Natural killer cell (primary cell): ENCODE measurements around a stretch of chr5.

DNA sequence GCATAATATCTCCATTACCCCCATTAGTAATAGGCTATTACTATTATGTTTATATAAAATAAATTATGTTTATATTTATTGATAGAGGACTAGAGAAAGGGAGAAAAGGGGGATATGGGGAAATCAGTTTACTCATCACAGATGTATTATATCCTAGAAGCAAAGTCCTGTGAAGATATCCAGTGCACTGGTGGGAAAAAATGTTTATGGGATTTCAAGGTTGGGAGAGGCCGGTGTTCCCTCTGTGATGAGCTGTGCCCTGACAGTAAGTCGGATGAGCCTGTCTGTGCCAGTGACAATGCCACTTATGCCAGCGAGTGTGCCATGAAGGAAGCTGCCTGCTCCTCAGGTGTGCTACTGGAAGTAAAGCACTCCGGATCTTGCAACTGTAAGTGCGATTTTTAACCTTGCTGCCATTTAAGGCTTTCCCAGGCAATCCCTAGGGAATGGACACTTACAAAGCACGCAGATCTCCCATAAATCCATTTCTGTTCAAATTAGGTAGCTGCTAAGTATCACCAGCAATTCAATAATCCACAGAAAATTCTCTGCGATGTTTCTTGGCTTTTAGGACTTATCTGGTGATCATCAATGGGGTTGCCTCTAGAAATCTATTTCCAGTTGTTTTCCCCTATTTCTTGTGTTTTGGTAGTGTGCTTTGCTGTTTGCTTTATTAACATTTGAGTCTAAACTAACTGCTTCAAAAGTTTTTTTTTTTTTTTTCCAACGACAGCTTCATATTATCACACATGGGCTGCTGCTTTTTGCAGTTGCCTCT, 4.6 kb downstream of the FST start:
- PRO-cap = no peak

DNA sequence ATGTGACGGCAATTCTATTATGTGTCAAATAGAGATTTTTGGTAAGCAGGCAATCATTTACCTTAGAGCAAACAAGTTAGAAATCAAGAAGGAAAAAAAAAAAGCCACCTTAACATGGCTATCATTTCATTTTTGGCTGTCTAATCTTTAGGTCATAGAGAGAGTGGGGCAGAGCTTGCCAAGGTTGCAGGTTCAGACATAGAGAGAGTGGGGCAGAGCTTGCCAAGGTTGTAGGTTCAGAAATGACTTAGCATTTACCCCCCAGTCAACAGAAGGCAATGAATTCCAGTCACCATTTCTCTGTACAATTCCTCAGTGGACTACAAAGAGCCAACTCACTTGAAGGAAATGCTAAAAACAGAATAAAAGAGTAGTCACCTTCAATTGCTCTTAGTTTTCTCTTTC, 264.9 kb downstream of the ARL15 start:
- PRO-cap = no peak

DNA sequence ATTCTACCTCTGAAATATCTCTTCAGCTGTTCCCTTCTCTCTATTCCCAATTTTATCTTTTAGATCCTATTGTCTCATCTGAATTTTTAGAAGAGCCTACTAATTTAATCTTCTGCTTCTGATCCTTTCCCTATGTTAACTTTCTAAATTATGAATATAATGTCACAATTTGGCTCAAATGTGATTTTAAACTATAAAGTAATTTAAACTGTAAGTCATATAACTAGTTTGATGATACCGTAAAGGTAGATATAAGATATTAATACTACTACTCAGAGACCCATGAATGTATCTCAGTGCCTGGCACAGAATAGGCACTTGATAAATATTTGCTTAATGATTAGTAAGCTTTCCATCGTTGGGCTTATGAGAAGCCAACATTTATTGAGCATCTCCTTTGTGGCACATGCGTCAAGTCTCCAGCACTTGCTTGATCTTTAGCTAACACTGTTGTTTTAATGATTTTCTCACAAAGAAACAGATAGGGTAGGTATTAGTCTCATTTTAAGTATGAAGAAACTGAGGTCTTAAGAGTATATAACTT, 259.5 kb downstream of the ARL15 start:
- PRO-cap = no peak

- PRO-cap = no peak
Observed at GRCh38 chr5:54295530-54296256, 14.7 kb downstream of the ARL15 start.

DNA sequence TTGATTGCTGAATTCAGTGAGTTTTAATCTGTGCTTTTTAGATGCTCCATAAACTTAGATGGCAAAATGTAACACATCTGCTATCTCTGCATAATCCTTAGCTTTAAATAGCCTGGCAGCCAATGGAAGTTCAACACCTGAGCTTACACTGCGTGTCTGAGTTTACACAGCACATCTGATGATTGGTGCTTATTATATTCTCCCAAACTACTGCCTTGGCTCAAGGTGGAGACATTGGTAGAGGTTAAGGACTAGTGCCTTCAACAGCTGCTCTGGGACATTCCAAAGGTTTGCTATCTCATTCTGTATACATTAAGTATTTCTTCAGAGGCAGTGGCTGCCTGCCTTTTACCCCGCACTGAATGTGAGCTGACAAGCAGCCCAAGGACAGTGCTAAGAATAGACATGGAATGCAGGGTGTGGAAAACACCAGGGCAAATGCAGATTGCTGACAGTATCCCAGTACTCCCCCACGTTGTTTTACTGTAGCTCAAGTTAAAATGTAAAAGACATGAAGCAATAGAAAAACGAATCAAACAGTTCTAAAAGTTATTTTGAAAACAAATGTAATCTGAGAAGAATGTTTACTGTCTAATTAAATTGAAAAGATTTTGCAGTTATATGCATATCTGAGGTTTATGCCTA, 1.6 kb downstream of the HSPB3 start:
- PRO-cap = no peak

- PRO-cap = no peak
Observed at GRCh38 chr5:54526470-54527281, 9.1 kb downstream of the SNX18 start.

GRCh38 chr5:54533369-54534618, 16.2 kb downstream of the SNX18 start:
- PRO-cap = no peak

DNA sequence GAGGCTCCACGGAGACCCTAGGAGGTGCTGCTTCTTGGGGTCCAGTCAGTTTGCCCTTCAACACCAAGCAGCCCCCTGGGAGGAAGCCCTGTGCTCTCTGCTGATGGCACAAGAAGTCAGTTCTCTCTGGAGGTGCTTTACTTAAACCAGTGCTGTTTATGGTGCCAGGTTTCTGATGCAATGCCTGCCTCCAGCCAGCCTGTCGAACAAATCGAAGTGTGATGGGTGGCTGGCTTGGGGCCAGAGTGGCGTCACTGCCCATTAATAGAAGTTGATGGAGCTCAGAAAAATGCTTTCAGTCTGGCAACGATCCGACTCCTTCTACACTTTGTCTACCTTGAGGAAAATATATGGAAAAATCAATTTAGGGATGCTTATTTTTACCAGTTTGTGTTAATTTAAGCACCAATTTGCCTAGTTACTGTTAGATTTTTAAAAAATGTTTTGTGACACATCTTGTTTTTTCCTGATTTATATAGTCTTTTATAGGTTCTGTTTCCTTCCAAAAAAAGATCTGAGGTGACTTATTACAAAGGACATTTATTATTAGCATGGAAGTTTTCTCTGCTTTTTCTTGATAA, 134.2 kb downstream of the SNX18 start:
- PRO-cap = no peak

GRCh38 chr5:54742207-54742953, 224.8 kb downstream of the SNX18 start:
- PRO-cap = no peak

- PRO-cap = no peak
Observed at GRCh38 chr5:55233287-55233372, 278 bp downstream of the CCNO start.

DNA sequence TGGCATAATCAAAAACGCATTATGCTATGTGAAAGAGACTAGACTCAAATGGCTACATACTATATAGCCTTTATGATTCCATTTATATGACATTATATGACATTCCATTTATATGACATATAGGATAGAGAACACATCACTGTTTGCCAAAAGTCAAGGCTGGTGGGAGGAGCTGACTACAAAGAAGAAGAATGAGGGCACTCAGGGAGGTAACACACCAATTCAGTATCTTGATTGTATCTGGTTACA, 24.6 kb downstream of the PLPP1 start:
- PRO-cap = no peak

GRCh38 chr5:55533551-55533964, 1.2 kb downstream of the PLPP1 start:
- PRO-cap = no peak

- PRO-cap = no peak
Observed at GRCh38 chr5:55533965-55534149, 907 bp downstream of the PLPP1 start.

DNA sequence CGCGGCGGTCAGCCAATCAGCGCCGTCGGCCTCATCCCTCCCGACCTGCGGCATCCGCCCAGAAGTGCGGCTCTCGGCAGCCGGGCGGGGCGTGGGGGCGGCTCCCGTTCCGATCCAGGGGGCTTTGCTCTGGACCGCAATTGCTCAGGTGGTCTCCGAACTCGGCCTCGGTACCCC, 247 bp upstream of the PLPP1 start:
- PRO-cap = bidirectional peak, plus-strand start at position 64 of the sequence, minus-strand start outside the sequence

DNA sequence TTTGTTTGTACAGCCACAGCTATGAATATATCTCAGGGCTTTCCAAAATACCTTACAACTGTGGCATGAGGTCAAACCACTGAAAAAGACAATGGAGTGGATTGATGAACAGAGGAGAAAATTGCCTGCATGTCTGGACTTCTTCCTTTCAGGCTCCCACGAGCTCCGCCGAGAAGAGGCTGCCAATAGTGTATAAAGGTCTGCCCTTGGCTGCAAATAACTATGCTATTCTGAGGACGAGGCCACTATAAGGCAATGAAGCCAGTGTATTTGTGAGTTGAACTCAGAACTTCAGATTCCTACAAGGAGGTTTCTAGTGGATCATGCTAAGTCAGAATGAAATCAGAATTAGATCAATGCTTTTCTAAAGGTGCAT, 42.6 kb upstream of the PLPP1 start:
- PRO-cap = no peak

- PRO-cap = no peak
Observed at GRCh38 chr5:55937000-55937398, 57.8 kb downstream of the IL6ST start.

DNA sequence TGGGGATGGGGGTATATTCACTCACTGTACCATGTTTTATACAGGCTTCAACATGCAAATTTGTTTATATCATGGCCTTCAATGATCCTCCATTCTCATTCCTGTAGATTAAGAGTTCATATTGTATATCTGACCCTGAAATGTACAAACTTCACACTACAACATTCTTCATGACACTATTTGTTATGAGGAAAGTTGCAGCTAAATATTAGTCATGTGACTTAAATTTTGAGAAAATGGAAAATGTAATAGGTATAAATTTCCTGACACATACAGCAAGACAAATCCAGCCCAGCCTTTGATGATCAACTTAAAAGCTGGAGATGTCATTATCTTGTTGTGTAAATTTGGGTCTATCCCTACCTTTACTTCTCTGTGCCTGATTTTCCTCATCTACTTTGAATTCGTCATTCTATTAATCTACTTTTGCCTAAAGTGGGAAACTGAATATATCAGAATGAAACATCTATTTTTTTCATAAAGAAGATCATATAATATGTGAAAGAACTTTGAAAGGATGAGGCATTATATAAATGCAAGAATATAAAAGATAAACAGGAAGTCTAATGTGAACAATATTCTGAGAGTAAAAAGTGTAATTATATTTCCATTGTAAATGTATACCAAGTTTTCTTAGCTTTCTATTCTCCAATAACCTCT, 55.8 kb downstream of the IL6ST start:
- PRO-cap = no peak

- PRO-cap = no peak
Observed at GRCh38 chr5:55941350-55941997, 53.3 kb downstream of the IL6ST start.

DNA sequence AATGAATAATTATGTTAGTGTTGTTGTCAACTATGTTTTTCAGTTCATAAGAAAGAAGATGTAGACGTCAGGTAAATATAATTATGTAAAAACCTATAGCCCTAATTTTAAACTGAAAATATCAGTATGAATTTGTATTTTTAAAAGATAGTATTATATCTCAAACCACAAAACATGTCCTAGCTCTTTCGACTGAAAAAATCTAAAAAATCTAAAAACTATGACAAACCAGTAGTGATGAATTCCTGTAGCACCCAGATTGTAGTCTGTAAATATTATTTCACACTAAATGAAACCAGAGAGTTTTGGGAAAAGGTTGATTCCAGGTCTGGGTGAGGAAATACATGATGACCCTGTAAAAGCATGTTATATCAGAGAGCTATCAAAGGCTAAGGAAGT, 29.5 kb downstream of the IL6ST start:
- PRO-cap = no peak

GRCh38 chr5:55969358-55969861, 25.4 kb downstream of the IL6ST start:
- PRO-cap = no peak